Right common carotid artery plus branches (tissue), 1 donor: ENCODE measurements around the gene YES1.

- PRO-cap, result no peak
Observed at GRCh38 chr18:182232-182899, 24.0 kb downstream of the USP14 start.

GRCh38 chr18:261652-262171 lies 6.1 kb downstream of the THOC1 start:
- PRO-cap, result no peak

DNA sequence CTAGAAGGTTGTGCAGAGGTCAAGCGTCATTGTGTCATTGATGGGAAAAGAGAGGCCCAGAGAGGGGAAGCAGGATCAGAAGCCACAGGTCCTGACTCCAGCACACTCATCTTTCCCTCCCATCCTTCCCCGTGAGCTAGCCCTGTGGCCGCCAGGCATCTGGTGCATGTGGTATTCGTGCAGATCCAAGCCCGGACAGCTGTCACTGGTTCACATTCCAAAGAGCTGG lies 94.0 kb upstream of the THOC1 start:
- PRO-cap, result unidirectional peak, plus-strand start at position 78 of the sequence

DNA sequence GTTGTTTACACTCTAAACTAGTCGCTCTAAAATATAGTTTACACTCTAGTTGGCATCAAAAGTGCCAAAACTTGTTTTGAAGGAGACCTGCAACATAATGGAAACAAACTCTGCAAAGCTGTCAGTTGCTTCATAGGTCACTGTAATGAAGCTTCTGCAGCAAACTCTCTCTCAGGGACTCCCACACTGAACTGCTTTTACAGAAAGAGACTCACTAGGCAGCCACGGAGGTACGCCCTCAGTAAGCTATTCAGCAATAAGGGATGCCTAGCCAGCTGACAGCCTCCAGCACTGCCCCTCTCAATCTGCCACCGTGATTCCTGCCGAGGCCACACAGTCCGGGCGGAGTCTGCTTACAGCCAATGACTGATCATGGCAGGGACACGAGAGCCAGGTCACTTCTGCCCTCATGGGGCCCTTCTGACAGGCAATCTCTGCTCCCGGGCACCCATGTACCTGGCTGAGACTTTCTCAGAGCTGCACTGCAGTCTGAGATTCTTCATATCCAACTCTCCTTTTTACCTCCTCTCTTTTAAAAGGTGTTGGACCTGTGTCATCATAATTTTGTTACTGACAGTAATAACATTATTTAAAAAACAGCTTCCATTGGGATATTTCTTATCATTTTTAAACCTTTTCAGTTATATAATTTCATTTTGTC lies 51.0 kb downstream of the COLEC12 start:
- PRO-cap, result no peak

DNA sequence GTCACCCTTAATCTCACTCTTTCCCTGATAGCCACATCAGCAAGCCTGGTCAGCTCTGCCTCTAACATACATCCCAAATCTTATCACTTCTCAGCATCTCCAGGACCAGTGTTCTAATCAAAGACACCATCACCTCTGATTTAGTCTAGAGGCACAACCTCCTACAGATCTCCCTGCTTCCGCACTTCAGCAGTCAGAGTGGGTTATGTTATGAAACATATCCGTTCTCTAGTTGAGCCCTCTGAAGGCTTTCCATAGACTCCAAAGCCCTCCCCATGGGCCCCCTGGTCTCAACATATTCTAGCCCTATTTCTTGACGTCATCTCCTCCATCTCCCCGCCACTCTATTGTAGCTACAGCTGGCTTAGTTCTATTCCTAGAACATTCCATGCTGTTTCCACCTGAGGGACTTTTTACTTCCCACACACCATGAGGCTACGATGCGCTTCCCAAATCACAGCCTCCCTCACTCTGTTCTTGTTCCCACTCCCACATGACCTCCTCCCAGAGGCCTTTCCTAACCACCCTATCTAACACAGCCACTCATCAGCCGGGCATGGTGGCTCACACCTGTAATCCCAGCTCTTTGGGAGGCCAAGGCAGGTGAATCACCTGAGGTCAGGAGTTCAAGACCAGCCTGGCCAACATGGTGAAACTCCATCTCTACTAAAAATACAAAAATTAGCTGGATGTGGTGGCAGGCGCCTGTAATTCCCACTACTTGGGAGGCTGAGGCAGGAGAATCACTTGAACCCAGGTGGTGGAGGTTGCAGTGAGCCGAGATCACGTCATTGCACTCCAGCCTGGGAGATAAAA lies 46.4 kb downstream of the COLEC12 start:
- PRO-cap, result no peak

GRCh38 chr18:515108-515911 lies 14.8 kb upstream of the COLEC12 start:
- PRO-cap, result no peak

DNA sequence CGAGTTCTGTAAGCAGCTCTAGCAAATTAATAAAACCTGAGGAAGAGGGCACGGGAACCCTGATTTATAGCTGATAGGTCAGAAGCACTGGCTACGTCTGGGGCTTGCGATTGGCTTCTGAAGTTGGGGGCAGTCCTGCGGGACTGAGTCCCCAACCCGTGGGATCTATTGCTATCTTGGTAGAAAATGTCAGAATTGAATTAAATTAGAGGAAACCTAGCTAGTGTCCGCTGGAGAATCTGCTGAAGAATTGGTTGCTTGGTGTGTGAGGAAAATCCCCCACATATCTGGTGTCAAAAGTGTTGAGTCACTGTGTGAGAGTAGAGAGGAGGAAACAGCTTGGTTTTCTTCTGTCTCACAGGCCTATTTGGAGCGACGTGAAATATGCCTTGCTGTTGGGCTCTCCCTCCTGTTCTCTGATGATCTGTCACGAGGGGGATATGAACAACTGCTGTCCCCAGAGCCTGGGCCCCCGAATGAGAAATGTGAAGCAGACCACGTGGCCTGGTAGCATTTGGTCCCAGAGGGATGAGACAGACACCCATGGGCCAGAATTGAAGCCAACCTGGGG lies 18.4 kb upstream of the COLEC12 start:
- PRO-cap, result no peak

- PRO-cap, result no peak
Observed at GRCh38 chr18:666044-666326, 8.5 kb downstream of the TYMS start.

- PRO-cap, result no peak
Observed at GRCh38 chr18:712094-712474, 346 bp downstream of the ENOSF1 start.

DNA sequence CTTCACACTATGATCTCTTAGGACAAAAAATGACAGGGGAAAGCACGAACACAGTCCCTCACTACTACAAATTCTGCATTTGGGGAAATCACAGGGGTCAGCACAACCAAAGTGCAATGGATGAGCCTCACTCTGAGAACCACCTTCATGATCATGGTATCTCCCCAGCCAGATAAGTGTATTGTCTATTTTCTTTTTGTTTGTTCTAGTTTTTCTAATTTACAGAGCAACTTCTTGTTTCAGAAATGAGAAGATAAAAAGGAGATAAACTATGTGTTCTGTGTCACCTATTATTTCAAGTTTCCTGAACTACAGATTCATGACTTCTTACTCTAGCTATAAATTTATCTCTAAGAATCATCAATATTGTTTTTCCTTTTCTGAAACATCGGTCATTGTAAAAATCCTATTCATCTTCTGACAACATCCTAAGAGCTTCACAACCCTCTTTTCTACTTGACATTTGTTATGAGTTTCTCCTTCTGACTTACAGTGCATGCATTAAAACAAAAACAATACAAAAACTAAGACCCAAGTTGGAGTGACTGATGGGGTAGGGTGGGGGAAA lies 14.0 kb downstream of the YES1 start:
- PRO-cap, result no peak

DNA sequence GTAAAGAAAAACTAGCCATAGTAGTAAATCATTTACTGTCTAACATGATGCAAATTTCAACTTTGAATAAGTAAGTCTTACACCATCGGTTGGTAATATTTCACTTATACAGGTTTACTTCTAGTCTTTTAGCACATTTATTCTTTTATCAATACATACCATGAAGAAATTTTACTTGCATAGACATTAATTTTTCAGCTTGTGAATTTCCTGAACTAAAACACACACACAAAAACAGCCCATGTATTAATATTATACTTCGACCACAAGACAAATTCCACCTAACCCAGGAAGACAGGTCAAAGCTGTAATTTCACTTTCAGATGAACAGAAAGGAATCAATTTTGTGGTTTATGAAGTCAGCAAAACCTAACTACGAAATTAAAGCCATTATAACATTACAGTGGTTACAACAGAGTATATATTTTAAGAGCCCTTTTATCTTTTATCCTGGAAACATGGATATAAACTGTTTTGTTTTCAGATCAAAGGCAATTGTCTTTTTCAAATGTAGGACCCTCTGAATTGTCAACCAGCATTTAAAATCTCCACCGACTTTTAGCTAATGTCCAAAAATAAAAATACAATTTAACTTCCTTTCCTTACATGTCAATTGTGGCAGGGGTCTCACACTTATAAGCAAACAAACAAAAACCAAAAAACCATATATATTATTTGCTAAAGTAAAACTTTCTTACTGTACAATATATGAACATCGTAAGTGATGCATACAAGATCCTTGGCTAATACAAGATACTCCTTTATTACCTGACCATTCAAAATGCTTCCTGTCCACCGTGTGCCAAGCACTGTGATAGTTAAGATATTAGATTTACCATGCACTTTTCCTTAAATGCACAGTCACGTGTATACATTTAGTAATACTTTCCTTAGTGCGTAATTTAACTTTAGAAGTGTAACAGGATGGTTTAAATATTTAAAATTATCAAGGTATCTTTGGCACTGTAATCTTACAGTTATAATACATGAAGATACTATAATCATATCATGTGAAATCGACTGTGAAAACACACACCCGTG lies 1.6 kb downstream of the YES1 start:
- PRO-cap, result no peak

DNA sequence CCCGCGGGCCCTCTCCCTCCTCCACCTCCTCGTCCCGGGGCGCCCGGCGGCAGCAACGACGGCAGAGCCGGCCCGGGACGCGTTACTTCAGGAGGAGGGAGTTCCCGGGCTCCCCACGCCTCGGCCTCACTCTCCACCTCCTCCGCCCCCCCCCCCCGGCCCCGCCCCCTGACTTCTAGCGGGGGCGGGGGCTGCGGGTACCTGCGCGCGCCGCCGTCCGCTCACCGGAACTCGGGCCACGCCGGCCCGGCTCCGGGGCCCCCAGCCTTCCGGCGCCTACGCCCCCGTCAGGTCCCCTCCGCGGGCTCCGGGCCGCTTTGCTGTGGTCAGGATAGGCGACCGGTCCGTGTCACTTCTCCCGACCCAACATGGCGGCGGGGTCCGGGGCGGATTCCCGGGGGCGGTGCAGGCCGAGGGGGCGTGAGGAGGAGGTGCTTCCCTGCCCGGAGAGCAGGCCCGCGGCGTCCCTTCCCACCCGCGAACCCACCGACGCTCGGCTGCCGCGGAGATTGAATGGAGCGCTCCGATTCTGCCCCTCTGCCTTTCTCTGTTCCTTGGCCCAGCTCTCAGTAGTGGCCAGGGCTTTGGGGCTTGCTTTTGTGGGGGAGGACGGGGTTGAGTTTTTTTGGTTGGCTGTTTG lies at the start of gene YES1:
YES1 (minus strand) TSS at position 60 of the 640 bp plus-strand sequence.
- PRO-cap, result bidirectional peak, plus-strand start at position 178 of the sequence, minus-strand start at position 88 of the sequence; bidirectional peak, plus-strand start at position 240 of the sequence, minus-strand start at position 238 of the sequence; bidirectional peak, plus-strand start at position 434 of the sequence, minus-strand start at position 368 of the sequence; bidirectional peak, plus-strand start outside the sequence, minus-strand start at position 571 of the sequence

GRCh38 chr18:1392106-1392474 lies 487.4 kb downstream of the ADCYAP1 start:
- PRO-cap, result no peak

DNA sequence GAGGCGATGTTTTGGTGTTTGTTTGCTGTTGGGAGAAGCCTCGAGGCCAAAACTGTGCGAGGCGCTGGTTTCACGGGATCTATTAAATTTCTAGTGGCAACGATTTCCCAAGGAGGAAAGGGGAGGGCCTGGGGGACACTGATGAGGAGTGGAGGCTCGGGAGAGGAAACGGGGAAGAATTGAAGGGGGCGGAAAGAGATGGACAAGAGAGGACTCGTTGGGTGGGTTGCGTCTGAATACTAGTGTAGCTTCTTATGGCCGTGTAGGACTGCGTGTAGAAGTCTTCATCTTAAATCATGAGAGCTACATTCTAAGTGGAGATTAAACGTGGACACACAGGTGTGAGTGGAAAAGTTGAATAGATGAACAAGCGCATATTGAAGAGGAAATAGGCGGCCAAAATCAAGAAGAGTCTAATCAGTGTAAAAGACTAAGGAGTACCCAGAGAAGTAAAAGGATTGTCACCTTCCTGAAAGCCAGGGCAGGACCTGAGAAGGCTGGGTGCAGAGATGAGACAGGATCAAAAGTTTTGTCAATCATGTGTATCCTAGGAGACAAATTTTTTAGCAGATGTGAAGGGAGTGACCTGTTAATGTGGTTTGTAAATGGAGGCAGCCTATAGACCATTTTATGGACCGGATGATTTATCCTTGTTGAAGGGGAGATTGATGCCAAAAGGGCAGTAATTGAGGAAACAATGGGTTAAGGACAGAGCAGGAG lies 578 bp downstream of the NDC80 start:
- PRO-cap, result no peak

DNA sequence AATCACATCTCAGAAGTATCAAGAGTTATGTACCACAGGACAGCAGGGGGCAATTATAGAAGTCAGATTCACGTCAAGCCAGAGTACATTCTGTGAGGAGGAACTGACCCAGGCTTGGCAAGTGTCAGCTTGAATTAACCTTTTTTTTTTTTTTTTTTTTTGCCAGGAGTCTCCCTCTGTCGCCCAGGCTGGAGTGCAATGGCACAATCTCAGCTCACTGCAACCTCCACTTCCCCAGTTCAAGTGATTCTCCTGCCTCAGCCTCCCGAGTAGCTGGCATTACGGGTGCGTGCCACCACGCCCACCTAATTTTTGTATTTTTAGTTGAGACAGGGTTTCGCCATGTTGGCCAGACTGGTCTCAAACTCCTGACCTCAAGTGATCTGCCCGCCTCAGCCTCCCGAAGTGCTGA lies 18.1 kb upstream of the SMCHD1 start:
- PRO-cap, result no peak

GRCh38 chr18:2786716-2787297 lies 60.0 kb upstream of the EMILIN2 start:
- PRO-cap, result no peak

- PRO-cap, result no peak
Observed at GRCh38 chr18:2800300-2801541, 46.1 kb upstream of the EMILIN2 start.

GRCh38 chr18:2847535-2848229 lies 876 bp downstream of the EMILIN2 start:
- PRO-cap, result bidirectional peak, plus-strand start at chr18:2848037, minus-strand start at chr18:2847906

DNA sequence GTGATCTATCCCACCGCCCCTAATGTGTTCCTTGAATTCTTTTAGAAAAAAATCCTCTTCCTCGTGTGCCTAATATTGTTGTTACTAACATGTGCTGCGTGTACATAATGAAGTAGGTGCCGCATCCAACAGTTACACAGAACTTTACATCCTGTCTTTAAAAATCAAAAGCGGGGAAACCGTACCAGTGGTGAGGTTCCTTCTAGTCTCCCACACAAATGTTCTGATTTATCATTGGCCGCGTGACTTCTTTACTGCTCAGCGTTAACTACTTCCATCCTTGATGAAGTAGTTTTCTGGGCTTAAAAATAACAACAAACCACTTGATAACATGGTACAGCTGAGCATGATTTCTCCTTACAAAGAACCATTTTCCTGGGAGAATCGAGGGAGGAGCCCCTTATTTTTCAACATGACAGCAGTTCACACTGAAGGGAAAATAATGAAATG lies 9.7 kb downstream of the EMILIN2 start:
- PRO-cap, result no peak

- PRO-cap, result unidirectional peak, plus-strand start at chr18:2875803
Observed at GRCh38 chr18:2874766-2875944, 28.3 kb downstream of the EMILIN2 start.